HGPS cell (cell line): ENCODE data around the genes ANP32A, PAQR5 and UACA.

GRCh38 chr15:68820710-68820953, at the start of gene ANP32A:
Gene ANP32A, minus strand, starts transcription at chr15:68820895.
- RRBS: no CpG with 5 or more reads among the region's 27 CpGs

DNA sequence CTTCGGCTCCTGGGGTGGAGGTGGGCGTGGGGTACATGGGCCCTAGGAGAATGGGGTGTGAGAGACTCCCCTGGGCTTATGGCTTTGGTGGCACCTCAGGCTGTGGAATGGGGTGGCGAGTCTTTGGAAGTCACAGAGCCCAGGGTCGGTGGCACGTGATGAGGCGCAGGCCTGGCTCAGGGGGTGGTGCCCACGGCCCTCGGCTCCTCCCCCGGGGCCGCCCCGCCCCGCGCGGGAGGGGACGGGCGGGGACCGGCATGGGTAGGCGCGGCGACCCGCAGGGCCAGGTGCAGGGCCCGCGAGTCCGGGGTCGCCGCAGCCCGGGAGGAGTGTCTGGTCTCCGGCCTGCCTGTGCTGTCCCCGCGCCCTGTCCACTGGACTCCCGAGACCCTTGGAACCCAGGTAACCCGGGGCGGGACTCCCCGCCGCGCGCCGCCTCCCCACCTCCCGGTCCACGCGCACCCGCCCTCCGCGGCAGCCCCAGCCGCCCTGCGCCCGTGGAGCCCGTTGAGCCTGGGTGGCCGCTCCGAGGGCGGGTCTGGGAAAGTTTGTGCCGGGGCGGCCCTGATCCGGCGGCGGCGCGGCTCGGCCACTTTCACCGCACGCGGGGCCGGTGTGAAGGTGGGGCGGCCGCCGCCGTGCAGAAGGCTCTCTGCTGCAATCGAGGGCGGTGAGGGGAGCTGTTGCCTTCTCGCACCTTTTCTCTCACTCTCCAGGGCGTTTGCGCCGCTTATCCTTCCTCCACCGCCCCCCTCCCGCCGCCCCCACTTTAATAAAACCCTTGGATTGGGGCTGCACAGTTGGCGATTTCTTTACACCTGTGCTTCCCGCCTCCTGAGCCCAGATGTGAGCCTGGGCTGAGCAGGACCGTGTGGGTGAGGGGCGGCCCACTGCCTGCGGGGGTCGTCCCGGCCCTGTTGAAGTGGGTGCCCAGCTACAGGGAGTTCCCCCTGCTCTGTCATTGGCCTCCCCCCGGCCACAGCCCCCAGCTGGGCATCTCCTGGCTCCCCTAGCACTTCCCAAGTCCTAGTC, at the start of gene PAQR5:
TSS of gene PAQR5 (plus strand) at position 258 of the 1,032 bp plus-strand sequence.
- RRBS: 3% methylated on average over 49 of the region's 84 CpGs

DNA sequence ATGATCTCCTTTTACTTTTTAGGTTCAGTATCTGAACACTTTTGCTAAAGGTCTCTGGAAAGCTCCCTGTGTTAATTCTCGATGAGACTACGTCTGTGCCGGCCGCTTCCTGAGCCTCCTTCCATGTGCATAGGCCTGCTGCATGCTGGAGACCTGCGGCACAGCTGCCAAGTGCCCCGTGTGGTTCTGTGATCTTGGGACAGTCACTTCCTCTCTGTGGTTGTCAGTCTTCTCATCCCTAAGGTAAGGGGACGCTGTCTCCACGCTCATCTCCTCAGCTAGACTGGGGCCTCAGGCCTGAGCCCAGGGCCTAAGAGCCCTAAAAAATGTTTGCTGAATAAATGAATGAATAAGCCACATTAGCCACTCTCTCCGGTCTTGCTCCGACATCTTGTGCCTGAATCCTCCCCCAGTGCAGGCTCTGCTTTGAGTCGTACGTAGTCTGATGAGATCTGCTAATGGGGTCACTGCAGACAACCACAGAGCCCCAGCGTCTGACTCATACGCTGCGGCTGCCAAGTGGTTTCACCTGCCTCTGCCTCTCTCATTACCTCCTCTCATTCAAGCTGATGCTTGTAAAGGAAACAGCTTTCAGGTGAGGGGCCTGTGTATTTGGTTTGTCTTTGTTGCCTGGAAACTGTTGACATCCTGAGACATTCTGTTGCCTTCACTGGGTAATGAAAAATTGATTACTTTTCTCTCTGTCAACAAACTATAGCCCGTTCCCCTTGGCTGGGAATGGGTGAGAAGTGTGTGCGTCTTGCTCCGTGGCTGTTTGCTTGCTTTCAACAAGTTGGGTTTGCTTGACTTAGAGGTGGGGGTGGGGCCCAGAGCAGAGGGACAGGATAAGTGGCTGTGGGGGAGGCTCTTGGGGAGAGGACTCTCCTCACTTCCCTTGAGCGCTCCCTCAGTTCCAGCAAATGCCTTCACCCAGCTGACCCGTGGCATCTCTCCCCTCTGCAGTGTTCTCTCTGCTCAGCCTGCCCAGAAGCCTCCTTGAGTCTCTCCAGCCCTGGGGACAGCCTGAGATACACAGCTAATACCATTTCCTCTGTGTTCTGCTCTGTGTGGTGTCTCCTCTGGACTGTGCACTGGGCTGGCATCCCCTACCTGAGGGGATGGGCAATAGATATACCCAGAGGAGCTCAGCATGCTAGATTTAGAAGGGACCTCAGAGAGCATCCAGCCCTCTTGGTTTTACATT, 15.9 kb downstream of the RPLP1 start:
- RRBS: no CpG with 5 or more reads among the region's 20 CpGs

- RRBS: no CpG with 5 or more reads among the region's 7 CpGs
These were observed 32.2 kb downstream of the RPLP1 start for GRCh38 chr15:69484709-69485230.

GRCh38 chr15:69997813-69998209, 99.9 kb downstream of the TLE3 start:
- RRBS: no CpG with 5 or more reads among the region's 2 CpGs

DNA sequence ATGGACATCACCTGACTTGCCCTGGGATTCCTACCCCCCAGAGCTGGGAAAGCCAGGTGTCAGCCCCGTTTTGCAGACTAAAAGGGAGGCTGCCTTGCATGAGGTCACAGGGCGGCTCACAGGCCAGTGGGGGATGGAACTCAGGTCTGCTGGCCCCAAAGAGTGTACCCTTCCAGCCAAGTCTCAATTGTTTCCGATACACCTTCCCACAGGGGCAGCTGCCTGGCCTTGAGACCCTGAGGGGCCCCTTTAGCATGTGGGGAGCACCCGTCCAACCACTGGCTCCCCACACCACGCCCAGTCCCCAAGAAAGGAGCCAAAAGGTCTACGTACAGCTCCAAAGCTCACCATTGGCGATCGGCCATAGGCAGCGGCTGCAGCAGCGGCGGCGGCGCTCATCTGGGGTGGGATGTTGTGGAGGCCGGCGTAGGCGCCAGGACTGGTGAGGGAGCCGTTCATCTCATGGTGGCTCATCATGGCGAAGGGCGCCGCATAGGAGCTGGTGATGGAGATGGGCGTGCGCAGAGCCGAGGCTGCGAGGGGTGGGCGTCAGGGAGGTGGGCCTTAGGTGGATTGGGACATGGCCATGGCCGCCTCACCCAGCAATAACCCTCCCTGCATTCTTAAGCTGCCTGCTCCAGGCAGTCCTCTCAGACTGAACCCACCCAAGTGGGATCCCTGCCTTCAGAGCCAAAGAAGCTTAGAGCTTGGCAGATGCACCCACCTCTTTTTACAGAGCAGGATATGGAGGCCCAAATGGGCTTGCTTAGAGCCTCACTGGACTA, 40.4 kb downstream of the TLE3 start:
- RRBS: no CpG with 5 or more reads among the region's 26 CpGs

DNA sequence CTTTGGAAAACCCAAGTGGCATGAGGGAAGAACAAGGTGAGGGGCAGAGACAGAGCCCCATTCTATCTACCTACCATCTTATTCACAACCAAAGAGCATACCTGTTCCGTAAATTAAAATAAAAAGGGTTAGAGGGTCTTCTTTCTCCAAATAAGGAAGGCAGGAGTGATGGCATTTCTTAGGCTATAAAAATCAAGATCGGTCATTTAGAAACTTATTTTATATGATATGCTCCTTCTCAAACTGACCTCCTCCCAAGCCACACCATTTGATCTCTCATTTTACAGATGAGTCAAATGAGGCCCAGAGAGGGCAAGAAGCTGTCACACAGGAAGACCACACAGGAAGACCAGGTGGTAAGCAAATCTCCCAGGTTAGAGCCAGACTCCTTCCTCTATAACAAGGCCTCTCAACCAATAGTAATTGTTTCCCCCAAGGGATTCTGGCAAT, 13.9 kb downstream of the TLE3 start:
- RRBS: no CpG with 5 or more reads among the region's 2 CpGs

GRCh38 chr15:70100599-70101365, 3.1 kb upstream of the TLE3 start:
- RRBS: 6% methylated on average over 16 of the region's 43 CpGs

- RRBS: no CpG with 5 or more reads among the region's 8 CpGs
These were observed 24.0 kb upstream of the TLE3 start for GRCh38 chr15:70121578-70122158.

DNA sequence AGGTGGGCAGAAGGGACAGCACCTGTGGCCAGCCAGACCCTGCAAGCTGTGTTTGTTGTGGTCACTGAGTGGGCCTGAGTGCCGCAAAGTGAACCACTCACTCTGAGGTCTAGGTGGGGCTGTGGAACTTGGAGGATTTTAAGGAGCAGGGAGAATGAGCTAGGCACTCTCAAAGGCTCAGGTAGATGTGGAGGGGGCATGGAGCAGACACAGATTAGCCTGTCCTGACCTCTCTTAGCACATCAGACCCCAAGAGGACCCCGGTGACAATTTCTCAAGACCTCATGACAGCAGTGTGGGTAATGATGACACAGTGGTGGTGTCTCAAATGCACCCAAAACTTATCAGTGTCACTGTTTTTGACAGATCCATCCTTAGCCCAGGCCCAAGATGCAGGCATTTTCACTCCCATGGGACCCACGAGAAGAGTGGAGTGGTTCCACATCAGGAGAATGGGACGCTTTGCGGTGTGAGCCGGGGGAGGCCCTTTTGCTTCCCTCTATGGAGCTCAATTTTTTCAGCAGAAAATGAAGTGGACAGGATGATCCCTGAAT, 43.8 kb upstream of the TLE3 start:
- RRBS: no CpG with 5 or more reads among the region's 6 CpGs

DNA sequence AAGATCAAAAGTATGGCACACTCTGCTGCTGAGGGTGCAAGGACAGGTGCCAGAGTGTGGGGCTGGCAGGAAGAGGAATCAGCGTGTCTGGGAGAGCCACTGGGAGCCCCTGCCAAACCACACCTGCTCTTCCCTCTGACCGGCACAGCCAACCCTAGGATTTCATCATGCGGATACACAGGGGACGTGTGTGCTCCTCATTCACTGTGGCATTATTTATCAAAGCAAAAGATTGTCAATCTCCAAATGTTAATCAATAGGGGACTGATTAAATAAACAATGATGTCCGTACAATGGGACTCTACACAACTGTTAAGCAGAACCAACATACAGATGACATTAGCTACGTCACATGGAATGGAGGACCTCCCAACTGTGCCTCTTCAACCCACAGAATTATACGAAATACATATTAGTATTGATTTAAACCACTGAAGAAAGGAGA, 147.5 kb upstream of the TLE3 start:
- RRBS: no CpG with 5 or more reads among the region's 7 CpGs

GRCh38 chr15:70328382-70328761, 230.7 kb upstream of the TLE3 start:
- RRBS: no CpG with 5 or more reads among the region's 1 CpG

GRCh38 chr15:70354481-70355050, 256.8 kb upstream of the TLE3 start:
- RRBS: 70% methylated on average over 1 of the region's 12 CpGs

DNA sequence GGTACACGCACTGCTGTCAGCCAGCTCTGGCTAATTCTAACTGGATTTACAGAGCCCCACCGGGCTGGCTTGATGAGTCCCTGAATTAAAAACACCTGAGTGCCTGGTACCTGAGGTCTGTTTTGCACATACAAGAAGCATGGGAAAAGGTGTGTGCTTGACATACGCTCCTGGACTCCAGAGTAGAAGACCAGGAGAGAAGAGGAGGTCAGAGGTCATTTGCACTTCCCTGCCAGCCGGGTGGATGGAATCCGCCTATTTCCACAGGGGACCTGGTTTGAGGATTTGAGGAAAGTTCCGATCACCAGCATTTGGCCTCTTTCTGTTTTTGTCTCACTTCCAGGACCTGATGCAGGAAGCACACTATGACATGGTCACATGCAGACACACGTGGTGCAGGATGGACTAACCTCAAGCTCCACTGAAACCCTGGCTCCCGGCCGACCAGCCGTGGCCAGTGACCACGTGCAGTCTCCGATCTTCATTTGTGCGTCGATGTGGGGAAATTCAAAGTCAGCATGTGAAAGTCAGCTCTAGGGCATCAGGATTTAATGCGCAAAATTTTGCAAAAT, 303.5 kb downstream of the UACA start:
- RRBS: no CpG with 5 or more reads among the region's 15 CpGs

DNA sequence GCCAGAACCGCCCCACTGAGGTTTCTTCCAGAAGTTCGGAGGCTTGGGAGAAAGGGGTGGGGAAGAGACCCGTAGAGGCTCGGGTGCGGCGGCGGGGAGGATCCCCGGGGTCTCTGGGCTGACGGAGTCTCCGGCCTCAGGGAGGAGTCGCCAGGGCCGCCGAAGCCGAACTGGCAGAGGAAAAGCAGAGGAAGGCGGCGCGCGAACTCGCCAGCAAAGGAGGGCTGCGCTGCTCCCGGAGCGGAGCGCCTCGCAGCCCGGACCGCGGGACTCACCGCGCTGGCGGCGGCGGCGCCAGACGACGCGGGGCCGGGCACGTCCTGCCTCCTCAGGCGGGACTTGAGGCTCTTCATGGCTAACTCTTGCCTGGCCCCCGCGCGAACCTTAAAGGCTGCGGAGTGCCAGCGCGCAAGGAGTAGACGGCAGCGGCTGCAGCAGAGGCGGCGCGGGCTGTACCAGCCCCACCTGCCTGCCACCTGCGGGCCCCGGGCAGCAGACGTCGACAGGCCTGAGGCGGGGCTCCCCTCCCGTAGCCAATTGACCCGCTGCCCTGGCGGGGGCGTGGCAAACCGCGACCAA, at the start of gene UACA:
TSS of gene UACA (minus strand) at position 504 of the 579 bp plus-strand sequence.
- RRBS: 1% methylated on average over 21 of the region's 61 CpGs

DNA sequence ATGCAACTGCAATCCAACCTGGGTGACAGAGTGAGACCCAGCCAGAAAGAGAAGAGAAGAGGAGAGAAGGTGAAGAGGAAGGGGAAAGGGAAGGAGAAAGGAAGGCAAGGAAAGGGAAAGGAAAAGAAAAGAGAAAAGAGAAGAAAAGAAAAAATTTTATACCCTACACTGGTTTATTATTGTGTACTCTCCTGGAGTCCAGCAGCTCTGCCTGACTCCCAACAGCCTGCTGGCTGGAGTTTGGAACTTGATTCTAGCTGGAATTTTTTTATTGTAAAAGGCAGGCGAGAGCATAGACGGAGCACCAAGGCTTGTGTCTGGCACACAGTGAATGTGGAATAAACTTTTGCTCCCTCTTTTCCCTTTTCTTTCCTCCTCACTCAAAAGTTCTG, 9.8 kb downstream of the THSD4 start:
- RRBS: no CpG with 5 or more reads among the region's 2 CpGs

- RRBS: no CpG with 5 or more reads among the region's 15 CpGs
These were observed 226.6 kb downstream of the THSD4 start for GRCh38 chr15:71341568-71342532.

- RRBS: no CpG with 5 or more reads among the region's 3 CpGs
These were observed 285.1 kb downstream of the THSD4 start for GRCh38 chr15:71400466-71400674.

- RRBS: no CpG with 5 or more reads among the region's 6 CpGs
These were observed 321.3 kb downstream of the THSD4 start for GRCh38 chr15:71436409-71437195.